H7 (cell line): Measurements from ENCODE around the genes PAFAH1B2 and SCN2B.

DNA sequence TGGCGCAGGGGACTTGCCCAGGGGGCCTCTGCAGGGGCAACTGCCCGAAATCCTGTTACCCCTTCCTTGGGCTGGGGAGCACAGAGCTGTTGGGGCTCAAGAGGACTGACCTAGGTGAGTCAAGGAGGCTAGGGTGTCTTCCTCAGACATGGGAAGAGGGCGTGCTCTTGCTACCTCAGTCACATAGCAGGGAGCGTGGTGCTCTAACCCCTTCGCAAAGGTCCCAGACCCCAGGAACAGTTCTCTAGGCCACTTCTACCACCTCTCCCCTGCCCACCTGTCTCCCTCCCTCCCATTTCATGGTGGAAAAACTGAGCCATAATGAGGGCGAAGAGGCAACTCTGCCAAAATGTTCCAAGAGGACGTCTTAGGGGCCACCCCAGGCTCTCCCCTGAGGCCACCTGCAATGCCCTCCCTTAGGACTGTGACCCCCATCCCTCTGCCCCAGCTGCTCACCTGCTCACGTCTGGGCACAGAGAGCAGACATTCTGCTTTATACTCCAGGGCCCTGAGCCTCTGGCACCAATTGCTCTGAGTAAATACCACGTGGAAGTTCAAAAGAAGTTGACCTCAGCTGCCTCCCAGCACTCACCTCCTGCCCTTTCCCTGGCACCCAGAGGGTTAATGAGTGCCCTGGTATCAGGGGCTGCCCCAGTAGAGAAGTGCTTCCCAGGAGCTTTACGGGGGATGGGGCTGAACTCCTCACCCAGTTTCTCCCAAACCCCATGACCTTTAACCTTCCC lies 416 bp upstream of the APOA5 start:
- RAMPAGE, long total RNA, result no peak

DNA sequence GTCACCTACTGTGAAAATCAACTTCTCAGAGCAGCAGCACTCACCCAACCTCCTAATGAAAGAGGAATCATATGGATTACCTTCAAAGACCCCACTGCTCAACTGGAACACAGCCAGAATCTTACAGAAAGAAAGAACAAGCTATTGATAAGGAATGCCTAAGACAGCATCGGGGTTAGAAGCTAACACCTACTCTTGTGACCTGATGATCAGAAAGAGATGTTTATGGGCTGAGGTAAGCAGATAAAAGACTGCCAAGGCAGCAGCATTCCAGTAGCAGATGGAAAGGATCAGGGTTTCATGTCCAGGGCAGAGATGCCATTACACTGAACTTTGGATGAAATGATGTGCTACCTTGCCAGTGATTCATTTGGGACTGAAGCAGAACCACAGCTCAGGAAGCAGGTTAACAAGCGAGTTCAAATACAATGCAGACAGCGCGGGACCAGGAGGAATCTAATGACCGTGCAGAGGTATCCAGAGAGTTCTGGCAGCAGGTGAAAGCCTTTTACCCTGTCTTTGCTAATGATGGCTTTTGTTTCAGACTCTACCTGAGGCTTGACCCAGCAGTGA lies 27.1 kb upstream of the APOA1 start:
- RAMPAGE, long total RNA, result no peak

GRCh38 chr11:116871287-116871726 lies 33.9 kb upstream of the APOA1 start:
- RAMPAGE, long total RNA, result no peak

DNA sequence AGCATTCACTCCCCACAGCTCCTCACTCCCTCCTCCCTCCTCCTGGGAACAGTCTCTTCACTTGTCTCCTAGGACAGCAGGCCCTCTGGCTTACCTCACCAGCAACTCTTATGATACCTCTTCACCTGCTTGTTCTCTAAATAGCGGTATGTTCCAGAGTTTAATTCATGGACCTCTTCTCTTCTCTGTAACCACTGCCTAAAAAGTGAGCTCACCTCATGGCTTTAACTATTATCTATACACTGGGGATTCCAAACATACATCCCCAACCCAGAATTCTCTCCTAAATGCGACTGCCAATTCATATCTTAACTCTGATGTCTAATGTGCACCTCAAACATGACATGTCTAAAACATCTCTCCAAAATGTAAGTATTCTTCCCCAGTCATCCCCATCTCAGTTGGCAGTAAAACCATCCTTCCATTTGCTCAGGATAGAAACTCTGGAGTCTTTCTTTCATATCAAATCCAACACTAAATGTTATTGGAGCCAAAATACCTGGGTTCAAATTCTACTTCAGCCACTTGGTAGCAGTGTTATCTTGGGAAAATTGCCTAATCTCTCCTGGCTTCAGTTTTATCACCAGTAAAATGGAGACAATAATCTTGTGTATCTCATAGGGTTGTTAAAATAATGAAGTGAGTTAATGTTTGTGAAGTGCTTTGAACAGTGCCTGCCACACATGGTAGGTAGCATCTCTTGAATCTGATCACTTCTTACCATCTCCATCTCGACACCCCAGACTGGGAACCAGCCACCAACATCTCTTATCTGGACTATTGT lies 56.8 kb upstream of the APOA1 start:
- RAMPAGE, long total RNA, result no peak

DNA sequence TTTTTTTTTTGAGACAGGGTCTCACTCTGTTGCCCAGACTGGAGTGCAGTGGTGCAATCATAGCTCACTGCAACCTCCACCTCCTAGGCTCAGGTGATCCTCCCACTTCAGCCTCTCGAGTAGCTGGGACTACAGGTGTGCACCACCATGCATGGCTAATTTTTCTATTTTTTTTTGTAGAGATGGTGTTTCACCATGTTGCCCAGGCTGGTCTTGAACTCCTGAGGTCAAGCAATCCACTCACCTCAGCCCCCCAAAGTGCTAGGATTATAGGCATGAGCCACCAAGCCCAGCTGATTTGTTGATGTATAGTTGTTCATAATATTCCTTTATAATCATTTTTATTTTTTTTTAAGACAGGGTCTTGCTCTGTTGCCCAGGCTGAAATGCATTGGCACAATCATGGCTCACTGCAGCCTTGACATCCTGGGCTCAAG lies 110.5 kb upstream of the APOA1 start:
- RAMPAGE, long total RNA, result no peak

- RAMPAGE, long total RNA, result no peak
Observed at GRCh38 chr11:117076893-117078189, 20.9 kb downstream of the SIK3 start.

- RAMPAGE, long total RNA, result start-site peak on the plus strand at chr11:117144289-117144335, 1,415 reads
Observed at GRCh38 chr11:117143762-117145022, at the start of gene PAFAH1B2. Gene PAFAH1B2 (plus strand): TSS chr11:117144287.

GRCh38 chr11:117200638-117201654 lies 1.8 kb downstream of the TAGLN start:
- RAMPAGE, long total RNA, result no peak

DNA sequence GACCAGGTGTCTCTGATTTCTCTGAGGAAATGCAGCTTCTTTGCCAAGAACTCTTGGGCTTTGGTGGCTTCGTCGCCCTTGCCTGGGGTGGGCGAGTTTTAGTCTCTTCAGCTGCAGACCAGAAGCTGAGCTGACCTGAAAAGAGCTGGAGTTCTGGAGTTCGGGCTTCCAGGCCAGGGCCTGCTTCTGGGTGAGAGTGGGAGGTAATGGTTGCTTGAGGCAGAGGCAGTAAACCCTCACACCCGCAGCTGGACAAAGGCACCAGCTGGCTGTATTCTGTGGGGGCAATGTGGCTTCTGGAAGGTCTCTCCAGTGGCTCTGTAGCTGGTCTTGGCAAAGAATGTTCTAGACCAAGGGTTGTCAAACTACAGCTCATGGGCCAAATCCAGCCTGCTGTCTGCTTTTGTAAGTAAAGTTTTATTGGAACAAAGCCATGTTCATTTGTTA lies 3.1 kb downstream of the TAGLN start:
- RAMPAGE, long total RNA, result no peak

GRCh38 chr11:117206064-117206559 lies 6.9 kb downstream of the TAGLN start:
- RAMPAGE, long total RNA, result no peak

DNA sequence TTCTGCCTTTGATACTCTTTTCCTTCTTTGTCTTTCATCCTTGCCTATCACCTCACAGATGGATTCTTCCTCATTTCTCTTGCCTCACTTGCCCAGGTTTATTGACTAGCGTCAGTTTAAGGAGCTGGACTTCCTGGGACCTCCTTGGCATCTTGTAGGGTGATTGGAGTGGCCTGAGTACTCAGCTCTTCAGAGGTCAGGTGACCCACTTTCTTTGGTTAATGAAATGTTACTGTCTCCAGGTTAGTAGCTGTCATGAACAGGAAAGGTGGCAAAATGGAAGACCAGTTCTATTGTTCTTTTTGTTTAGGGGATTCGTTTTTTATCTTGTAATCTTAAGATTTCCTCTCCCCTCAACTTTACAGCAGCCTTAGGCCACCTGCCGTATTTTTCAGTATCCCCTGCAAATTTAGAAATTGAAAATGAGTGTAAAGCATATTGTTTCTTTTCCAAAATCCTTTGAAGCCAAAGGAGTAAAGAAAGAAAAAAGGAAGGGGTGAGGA lies 29.4 kb downstream of the BACE1 start:
- RAMPAGE, long total RNA, result no peak

DNA sequence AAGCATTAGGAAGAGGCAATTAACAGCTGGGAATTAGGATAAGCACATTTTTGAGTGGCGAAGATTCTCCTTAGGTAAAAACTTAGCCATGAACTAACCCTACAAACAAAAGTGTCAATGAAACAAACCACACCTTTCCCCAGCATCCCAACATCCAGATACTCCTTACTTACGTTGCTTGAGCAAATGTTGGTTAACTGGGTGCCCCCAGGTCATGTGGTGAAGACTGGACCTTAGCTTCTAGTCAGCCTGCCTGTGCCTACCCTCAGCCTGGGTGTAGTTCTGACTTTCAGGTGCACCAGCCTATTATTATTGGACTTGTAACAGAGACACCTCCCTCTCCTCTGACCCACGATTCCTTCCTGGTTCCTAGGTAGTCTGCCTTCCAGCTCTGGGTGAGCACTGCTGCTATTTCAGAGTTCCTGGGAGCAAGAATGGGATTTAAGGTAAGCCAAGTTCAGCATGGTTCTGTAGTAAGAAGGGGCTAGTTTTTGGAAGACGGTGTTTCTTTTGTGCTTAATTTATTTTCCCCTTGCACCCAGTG lies 138.3 kb downstream of the DSCAML1 start:
- RAMPAGE, long total RNA, result no peak

DNA sequence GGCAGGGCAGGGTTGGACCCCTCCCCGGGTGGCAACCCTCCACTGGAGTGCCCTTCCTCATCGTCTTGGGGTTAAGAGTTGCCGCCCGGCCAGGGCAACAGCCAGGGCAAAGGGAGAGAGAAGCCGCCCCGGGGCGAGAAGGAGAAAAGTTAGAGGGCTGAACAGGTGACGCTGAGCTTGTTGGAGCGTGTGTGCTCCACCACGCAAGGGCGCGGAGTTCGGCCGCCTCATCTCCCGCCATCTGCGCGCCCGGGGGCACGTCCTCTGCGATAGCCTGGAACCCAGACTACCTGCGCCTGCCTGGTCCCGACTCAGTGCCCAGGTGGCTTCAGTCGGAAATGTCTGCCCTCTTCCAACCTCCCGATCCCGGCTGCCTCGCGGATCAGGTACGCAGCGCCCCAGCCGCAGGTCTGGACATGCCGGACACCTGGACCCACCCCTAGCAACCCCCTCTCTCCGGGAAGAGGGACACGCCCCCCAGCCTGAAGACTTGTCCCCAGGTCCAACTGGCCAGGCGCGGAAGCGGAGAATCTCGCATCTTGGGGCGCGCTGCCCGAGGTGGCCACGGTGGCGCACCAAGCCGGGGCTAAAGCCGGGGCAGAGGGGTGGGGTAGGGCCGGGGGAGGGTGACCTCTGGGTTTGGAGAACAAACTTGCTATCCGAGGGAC lies 1.1 kb downstream of the DSCAML1 start:
- RAMPAGE, long total RNA, result no peak

DNA sequence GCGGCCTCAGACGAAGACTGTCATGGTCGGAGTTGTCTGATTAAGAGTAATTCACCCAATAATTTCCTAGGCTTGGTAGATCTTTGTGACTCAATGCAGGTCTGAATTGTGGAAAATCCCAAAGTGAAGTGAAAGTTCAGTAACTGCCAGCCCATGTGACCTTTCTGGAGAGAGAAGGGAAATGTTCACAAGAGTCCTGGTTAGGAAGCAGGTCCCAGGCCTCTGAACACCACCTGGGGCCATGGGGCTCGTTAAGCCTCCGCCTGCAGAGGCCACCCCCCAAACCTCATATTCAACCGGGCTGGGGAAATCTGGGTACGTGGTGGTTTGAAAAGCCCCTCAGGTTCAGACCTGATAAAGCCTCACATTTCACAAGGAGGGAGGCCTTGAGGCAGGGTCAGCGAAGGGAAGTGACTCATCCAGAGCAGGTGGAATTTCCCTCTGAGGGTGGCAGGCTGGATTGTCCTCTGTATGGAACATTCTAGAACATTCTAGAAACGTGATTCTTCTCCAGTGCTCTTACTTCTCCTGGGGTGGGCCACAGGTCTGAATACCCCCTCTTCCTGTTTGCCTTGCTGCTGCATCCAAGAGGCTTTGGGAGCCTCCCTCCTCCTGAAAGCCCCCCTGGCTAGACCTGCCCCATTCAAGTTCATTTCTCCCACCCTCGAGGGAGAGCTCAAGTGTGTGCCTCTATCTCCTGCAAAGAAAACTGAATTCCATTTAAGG lies 6.5 kb downstream of the FXYD2 start:
- RAMPAGE, long total RNA, result no peak

DNA sequence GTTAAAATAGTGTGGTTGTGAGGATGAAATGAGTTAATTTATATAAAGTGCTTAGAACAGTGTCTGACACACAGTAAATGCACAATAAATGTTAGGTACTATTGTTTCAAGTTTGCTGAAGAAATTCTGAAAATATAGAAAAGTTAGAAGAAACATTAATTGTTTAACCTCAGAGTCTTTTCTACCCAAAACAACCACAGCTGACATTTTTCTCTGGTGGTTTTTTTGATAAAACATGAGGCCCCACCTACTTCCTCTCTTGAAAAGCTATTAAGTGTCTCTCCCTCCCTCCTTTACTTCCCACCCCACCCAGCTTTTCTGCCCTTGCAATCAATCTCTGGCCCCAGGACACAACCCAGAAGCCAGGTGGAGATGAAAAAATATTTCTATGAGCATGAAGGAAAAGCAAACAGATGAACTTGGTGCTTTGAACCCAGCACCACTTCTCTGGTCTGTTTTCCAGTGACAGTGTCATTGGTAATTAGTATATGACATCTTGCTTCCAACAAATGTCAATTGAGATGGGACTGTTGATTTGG lies 23.8 kb upstream of the TMPRSS13 start:
- RAMPAGE, long total RNA, result no peak

- RAMPAGE, long total RNA, result no peak
Observed at GRCh38 chr11:117989348-117990530, 3.5 kb downstream of the IL10RA start.

- RAMPAGE, long total RNA, result no peak
Observed at GRCh38 chr11:117993213-117993657, 7.0 kb downstream of the IL10RA start.

DNA sequence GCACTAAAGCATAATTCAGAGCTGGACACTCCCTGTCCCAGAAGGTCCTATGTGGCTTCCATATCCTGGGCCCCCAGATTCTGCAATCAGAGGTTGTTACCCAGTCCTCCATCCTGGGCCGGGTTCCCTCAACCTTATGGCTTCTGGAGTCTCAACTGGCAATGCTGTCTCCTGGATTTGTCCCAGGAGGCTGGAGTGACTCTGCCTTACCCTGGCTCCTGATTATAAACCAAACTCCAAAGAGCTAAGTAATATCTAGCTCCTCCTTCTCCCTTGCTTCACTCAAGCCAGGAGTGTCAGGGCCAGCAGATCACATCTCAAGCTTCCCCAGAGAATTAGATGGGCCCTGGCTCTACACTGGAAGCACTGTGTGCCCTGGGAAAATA lies 14.0 kb upstream of the SMIM35 start:
- RAMPAGE, long total RNA, result no peak

DNA sequence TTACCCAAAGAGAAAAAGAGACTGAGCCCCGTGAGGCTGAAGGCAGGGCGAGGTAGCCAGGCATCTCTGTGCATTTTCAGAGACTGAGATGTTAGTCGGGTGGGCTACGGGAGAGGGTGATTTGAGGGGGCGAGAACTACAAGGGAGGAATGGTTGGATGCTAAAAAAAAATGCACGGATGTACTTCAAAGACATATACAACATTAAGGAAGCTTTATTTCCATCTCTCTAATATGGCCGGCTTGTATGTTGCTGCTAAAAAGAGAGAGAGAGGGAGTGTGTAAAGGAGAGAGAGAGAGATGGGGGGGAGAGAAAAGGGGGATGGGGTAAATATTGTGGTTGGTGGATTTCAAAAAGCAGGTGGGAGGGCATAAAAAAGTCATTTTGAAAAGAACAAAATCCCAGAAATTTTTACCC lies at the start of gene SCN2B:
Gene SCN2B (minus strand): TSS at position 282 of the 417 bp plus-strand sequence.
- RAMPAGE, long total RNA, result no peak

DNA sequence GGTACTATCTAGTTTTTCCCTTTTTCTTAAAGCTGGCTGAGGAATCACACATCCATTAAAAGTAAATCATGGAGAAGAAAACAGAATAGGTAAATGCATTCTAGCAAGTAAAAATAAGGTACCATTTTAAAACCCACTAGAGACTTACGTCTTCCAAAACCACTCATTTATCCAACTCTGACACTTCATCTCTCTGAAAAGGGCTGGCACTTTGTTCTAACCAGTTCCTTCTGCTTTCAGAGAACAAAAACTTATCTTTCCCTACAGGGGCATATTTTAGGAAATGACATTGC lies 11.3 kb downstream of the MPZL3 start:
- RAMPAGE, long total RNA, result no peak